ENCODE data around the genes HSD17B3, ZNF367 and FOXE1.

DNA sequence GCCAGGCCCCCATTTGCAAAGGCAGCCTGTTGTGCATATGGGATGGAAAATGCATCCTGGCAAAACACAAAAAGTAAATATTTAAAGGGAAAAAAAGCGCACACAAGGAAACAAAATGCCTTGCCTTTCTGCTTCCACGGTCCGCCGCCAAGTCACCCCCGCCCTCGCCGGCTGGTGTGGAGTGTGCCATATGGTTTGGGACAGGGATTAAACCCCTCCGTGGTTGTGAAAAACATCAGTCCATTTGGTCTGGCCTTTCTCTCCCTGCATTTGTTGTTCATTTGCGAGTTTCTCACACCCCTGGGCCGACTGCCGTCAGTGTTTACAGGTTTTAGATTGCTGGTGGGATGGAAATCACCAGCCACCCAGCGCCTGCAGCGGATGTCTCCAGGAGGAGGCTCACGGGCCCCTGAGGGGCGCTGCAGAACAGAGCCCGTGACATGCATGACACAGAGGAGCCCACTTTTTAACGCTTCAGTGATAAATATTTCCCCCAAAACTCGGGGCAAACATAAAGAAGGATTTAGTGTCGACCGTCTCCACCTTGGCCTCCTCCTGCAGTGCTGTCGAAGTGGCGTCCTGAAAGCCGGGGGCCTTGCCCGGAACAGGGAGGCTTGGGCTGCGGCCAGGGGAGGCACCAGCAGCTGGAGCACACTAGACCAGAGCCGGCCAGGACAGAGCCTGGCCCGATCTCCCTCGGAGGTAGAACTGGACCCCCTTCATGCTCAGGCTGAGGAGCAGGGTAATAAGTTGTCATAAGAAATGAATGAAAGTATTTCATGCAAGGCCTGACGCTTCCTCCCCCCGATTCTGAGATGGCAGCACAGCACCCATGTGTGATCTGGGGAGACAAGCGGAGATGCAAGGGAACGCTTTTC lies 161.4 kb downstream of the HSD17B3 start:
- PRO-cap, 2 experiments, result no peak in any of the 2 experiments

DNA sequence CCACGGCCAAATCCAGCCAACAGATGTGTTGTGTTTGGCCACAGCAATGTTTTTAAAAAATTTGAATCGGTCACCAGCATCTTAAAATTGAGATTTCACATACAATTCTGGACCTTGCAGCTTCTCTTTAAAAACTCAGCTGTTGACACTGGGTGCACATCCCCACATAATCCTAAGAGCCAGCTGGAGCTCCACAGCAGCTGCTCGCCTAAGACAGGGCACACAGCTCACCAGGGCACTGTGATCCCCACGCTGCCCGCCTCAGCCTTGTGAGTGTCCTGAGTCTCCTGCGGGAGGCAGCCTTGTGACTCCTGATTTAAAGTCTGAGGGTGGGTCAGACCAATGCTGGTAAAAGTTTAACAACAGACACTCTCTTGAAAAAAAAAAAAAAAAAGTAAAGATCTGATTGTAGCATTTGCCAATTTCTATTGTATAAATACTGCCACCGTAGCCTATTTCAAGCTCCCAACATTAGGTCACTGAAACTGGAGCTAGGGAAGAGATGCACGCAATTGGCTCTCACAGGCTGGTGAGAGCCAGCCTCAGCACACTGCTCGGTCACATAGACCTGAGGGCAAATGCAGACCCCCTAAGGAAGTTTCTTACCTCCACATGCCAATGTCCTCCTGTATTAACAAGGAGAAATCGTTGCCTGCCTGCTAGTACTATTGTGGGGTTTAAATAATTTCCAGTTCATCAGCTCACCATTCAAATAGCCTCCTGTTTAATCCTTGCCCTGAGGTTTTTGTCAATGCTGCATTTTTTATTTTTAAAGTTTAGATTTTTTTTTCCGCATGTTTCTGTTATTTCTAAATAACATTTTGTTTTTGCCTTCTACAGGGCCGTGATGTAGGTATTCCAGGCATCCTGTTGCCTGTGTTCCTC lies 124.7 kb downstream of the HSD17B3 start:
- PRO-cap, 2 experiments, result no peak in any of the 2 experiments

DNA sequence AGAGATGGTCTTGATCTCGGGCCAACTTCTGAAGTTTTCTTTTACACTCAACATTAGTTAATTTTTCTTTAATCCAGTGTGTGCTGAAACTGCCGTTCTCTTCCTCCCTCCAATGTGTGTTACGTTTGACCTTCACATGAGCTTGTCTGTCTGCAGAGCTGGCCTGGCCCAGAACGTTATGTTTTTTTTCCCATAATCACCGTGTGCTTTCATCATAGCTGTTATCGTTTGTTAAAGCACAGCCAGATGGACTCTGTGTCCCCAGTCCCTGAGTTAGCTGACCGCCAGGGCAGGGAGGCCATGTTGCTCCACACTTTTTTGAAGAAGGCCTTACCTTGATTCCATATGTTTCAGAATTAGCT lies 55.8 kb downstream of the HSD17B3 start:
- PRO-cap, 2 experiments, result no peak in any of the 2 experiments

DNA sequence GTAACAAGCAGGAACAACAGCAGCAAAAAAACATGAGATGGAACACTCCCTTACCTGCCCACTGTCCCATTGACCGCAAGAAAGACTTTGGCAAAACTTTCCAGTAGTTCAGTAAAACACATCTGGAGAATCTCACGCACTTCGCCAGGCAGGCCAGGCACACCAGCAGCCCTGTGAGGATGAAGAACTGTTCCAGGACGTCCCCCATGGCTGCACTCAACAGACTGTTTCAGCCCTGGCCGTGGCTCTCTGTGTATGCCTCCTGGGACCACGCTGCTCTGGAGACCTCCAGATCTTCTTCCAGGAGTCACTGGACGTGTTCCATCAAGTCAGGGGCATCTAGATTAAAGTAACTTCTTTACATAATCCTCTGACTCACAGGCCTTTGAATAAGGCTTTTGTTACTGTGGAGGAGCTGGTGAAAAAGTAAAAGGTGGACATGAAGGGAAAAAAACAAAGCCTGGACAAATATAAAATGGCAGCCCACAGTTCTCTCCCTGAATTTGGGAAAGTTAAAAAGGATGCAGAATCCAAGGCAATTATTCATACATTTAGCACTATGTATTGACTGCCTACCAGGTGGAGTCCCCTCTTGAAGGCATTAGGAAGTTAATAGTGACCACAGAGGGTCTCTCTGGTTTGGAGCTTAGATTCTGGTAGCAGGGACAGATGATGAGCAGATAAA lies at the start of gene HSD17B3:
TSS of gene HSD17B3 (minus strand) at position 280 of the 685 bp plus-strand sequence.
- PRO-cap, 2 experiments, result no peak in any of the 2 experiments

GRCh38 chr9:96392976-96393298 lies 9.4 kb upstream of the SLC35D2 start:
- PRO-cap, 2 experiments, result no peak in any of the 2 experiments

- PRO-cap, 2 experiments, result no peak in any of the 2 experiments
Observed at GRCh38 chr9:96413326-96414412, 4.5 kb downstream of the ZNF367 start.

DNA sequence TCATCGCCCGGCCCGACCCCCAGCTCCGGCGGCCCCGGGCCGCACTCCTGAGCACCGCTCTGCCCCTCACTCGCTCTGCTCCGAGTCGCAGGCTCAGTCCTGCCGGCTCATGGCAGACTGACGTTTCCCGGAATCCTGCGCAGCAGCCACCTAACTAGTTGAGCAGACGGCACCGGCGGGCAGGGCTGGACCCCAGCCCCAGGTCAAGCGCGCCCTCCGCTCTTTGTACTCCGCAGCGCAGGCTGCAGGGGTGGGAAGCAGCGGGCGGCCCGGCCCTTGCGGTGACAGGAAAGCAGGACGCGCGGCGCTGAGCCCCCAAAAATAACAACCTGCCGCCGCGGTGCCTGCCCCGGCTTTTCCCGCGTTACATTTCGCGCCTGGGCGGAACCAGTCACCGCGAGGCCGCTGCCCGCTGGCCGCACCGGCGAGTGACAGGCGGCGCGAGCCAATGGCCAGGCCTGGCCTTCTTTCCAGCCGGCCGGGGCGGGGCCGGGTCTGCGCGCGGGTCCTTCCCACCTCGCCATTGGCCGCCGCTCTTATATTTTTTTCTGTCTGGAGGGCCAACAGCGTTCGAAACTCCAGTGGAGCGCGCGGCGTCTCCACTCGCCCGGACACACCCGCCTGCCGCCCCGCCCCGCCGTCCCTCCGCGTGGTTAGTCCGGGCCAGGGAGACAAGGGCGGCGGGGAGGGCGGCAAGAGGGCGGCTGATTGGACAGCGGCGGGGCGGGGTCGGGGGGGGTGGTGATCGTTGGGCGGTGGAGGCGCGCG lies at the start of gene ZNF367:
TSS of gene ZNF367 (minus strand) at position 342 of the 768 bp plus-strand sequence.
- PRO-cap, 2 experiments, result peak in 2 of 2 experiments; most common plus-strand start position 288 of the sequence (in 1); most common minus-strand start position 77 of the sequence (in 1)

DNA sequence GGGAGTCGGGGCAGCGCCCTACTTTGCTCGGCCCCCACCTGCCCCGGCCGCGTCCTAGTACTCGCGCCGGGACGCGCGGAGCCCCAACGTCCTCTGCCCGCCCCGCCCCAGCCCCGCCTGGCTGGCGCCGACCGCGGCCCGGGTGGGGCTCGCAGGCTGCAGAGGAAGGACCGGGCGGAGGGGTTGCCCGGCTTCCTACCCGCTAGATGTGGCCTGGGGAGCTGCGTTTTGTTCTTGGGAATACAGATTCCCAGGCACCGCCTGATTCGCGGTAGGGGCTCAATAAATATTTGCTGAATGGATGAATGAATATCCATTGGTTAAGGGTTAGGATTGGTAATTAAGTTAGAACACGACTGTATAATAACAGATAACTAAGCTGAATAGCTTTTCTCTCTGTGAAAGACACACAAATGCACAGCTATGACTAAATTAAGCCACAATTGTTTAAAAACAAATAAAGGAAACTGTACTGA lies 1.1 kb upstream of the ZNF367 start:
- PRO-cap, 2 experiments, result peak in 2 of 2 experiments; most common plus-strand start position 154 of the sequence (in 2); most common minus-strand start position 95 of the sequence (in 2)

- PRO-cap, 2 experiments, result no peak in any of the 2 experiments
Observed at GRCh38 chr9:96476582-96477046, 26.6 kb downstream of the HABP4 start.

- PRO-cap, 2 experiments, result no peak in any of the 2 experiments
Observed at GRCh38 chr9:96816882-96817520, 37.3 kb downstream of the ZNF782 start.

GRCh38 chr9:97327881-97328247 lies 20.4 kb downstream of the CCDC180 start:
- PRO-cap, 2 experiments, result no peak in any of the 2 experiments

- PRO-cap, 2 experiments, result no peak in any of the 2 experiments
Observed at GRCh38 chr9:97382332-97382911, 29.5 kb upstream of the TDRD7 start.

DNA sequence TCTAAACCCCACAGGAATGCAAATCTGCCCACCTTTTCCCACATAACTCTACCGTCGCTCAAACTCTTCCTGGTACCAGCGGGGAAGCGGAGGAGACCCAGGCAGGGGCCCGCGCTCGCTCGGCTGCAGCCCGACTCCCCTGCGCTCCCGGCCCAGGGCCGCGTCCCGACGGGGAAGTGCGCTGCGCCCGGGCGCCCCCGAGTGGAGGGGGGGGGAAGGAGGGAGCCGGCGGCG lies 207 bp upstream of the TMOD1 start:
- PRO-cap, 2 experiments, result no peak in any of the 2 experiments

- PRO-cap, 2 experiments, result no peak in any of the 2 experiments
Observed at GRCh38 chr9:97570857-97571499, 62.2 kb downstream of the TSTD2 start.

DNA sequence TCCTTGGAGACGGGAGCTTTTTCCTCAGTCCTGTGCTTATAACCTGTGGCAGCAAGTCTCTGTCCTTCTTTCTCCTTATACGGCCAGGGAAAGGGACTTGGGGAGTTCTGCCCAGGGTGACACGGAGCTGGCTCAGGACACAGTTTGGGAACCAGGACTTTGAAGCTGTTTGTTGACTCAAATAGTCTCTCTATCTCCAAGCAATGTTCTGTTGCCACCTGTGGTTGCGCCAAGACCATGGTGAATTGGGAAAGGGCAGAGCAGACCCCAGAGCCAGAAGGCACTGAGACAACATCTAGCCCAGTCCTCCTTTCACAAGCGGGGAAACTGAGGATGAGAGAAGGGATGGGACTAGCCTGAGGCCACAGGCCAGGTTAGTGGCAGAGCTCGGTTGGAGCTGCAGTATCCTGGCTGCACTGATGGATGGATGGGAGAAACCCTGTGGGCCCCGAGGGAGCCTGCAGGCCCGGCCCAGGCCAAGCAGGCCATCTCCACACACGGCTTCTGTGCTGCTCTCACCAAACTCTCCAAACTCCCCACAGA lies 60.4 kb downstream of the TSTD2 start:
- PRO-cap, 2 experiments, result no peak in any of the 2 experiments

DNA sequence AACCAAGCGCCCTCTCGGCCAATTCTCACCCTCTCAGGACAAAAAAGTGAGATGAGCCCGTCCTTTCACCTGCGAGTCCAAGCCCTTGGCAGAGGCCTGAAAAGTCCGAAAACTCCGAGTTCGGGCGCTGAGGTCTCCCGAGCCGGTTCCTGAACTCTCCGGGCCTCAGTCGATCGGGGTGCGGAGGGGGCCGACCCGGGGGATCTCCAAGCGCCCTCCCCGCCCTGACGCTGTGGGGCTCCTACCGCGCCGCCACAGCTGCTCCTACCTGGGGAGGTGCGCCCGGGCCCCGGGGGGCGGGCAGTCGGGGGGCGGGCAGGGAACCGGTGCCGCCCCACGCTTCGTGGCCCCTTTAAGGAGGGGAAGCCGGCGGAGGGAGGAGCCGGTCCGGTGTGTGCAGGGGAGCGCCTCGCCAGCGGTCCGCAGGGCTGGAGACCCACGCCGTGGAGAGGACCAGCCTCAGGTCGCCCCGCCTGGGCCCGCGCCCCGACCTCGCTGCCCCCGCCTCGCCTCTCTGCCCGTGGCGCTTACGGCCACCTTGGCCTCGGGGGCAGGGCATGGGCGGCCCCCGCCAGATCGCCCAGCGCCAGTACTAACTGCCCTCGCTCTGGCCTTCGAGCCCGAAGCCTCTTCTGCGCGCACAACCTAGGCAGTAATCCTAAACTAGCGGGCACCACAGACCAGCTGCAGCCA lies at the start of gene FOXE1:
TSS of gene FOXE1 (plus strand) at position 380 of the 693 bp plus-strand sequence.
- PRO-cap, 2 experiments, result no peak in any of the 2 experiments

DNA sequence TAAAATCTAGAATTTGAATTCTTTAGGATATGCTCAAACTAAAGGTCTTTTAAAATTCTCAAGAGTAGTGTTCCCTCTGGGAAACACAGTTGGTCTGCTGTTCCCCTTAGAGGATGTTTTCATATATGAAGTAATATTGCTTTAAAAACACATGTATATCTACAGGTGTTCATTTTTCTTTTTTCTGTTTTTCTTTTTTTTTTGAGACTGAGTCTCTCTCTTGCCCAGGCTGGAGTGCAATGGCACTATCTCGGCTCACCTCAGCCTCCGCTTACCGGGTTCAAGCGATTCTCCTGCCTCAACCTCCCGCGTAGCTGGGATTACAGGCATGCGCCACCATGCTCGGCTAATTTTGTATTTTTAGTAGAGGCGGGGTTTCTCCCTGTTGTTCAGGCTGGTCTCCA lies 2.5 kb downstream of the ANP32B start:
- PRO-cap, 2 experiments, result no peak in any of the 2 experiments

GRCh38 chr9:98014817-98015987 lies 32.1 kb downstream of the ANP32B start:
- PRO-cap, 2 experiments, result no peak in any of the 2 experiments

GRCh38 chr9:98021389-98022068 lies 35.0 kb upstream of the NANS start:
- PRO-cap, 2 experiments, result no peak in any of the 2 experiments

DNA sequence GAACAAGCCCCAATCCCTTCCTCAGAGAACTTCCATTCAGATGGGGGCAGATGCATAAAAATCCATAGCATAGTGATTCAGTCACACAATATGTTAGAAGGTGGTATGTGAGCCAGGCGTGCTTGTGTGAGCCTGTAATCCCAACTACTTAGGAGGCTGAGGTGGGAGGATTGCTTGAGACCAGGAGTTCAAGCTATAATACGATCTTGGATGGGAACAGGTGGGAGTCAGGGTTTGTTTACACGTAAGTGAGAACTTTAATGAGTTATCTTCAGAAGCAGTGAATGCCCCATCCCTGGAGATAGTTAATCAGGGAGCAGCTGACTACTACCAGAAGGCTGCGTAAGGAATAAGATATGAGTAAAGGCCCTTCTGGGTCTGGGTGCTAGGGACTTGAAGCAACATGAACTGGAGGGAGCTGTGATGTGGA lies 27.2 kb downstream of the NANS start:
- PRO-cap, 2 experiments, result no peak in any of the 2 experiments

Data from Colon Carcinoma Metastatic in the Brain (tissue), 2 donors.